Frontal cortex (tissue), 2 donors: ENCODE measurements around the genes MARCO, STEAP3, CFAP221 and PTPN4.

- RAMPAGE, long total RNA = no peak
Measured at GRCh38 chr2:118806726-118807850, 40.4 kb downstream of the EN1 start.

DNA sequence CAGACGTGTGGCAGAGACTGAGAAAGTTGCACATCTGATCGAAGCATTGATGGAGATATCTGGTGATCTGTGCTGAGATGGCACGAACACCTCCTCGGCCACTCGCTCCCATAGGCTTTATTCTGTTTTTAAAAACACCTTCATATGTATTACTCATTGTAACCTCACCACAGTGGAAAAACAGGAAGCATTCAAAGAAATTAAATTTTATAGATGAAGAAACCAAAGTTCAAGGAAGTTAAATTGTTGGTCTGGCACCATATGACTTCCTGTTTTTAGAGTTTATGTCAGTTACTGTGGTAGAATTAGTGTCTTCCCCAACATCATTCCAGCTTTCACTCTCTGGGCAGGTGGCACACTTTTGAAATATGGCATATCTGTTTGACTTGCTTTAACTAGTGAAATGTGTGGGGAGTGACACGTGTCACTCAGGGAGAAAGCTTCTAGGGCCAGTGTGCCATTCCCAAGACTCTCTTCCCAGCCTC is 39.2 kb upstream of the MARCO start:
- RAMPAGE, long total RNA = no peak

GRCh38 chr2:118941789-118942462 is at the start of gene MARCO:
Gene MARCO (plus strand): TSS chr2:118942194.
- RAMPAGE, long total RNA = no peak

GRCh38 chr2:119158378-119158589 is 267 bp downstream of the C1QL2 start:
- RAMPAGE, long total RNA = no peak

DNA sequence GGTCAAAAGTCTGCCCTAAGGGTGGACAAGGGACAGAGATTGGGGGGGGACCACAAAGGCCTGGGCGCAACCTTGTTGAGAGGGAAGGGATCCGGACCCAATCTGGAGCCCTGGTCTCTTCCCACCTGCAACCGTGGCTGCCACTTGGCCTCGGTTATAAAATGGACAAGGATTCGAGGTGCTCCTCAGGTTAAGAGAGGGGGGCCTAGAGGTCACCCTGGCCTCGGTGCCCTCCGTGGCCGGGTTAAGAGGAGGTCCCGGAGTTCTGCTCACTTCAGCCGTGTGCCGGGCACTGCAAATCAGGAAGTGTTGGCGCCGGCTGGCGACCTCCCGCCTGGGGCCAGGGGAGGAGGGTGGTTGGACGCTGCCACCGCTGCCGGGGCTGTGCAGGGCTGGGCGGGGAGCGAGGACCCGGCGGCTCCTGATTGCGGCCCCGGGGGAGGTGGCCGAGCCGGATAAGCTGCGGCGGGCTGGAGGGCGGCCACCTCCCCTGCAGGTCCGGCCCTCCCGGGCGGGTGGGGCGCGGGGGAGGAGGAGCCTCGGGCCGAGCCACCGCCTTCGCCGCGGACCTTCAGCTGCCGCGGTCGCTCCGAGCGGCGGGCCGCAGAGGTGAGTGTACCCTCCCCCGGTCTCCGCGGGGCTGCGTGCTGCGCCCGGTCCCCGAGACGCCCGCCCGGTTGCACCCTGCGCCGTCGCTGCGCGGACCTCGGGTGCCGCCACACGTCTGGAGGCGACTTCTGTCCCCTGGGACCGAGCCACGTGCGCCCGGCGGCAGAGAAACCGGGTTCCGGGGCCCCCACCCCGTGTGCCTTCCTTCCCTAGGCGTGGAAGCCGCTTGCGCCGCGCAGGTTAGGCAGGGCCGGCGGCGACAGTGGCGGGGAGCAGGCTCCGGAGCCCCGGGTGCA is at the start of gene STEAP3:
Gene STEAP3, plus strand, starts transcription at position 555 of the 905 bp plus-strand sequence.
- RAMPAGE, long total RNA = no peak

- RAMPAGE, long total RNA = no peak
Measured at GRCh38 chr2:119263645-119264322, 40.1 kb downstream of the STEAP3 start.

GRCh38 chr2:119349327-119349839 is 17.3 kb downstream of the C2orf76 start:
- RAMPAGE, long total RNA = no peak

DNA sequence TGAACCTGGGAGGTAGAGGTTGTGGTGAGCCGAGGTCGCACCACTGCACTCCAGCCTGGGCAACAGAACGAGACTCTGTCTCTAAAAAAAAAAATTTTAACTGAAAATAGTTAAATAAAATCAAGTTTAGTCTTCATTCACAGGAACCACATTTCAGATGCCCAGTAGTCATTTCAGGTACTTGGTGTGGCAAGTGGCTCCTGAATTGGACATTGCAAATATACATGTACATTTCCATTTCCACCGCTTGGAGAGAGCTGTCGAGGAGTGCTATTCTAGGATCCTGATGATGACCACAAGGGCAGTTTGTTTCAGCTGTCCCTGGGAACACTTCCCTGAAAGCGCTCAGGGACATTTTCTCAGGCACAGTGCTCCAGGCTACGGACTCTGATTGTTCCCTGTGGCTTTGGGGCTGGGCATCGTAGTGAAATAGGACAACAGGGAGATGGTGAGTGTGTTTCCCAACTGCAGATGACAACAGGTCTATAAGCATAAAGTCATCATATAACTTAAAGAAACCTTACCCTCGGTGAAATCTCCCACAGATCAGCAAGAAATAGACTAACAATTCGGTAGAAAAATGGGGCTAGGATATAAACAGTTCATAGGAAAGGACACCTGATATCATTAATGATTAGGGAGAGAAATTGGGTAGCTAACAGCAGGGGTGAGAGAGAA is 3.1 kb downstream of the DBI start:
- RAMPAGE, long total RNA = no peak

DNA sequence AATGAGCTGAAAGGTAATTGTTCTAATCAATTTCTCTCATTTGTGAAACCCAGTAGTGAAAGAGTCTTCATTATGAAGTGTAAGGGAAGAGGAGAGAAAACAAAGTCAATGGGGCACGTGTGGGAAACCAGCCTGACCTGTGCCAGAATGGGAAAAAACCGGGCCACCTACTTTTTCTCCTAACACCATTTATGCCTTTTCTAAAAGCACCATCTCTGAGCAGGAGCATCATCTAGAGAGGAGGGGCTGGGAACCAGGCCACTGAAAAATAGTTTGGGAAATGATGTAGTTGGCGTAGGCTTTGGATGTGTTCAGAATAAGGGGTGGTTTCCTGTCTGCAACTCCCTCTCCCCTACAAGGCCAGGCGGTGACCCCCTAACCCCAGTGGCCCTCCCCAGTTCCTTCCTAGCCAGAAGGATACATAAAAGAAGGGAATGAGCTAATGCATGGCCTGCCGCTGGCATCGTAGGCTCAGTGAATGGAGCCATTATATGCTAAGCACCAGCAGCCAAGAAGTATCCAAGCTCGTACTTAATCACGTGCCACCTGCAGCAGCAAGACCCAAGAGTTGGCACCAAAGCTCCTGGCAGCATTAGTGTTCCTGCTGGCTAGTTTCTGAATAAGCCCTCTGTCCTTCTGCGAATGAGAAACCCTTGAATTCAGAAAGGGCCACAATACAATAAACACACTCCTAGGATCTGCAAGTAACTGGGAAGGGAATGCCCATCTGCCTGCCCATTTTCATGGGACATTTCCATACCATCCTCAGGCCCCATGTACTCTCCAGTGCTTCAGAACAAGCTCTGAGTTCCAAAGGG is 4.2 kb downstream of the DBI start:
- RAMPAGE, long total RNA = no peak

- RAMPAGE, long total RNA = no peak
Measured at GRCh38 chr2:119485267-119486239, 38.7 kb downstream of the SCTR start.

GRCh38 chr2:119490665-119491325 is 33.5 kb downstream of the SCTR start:
- RAMPAGE, long total RNA = no peak

DNA sequence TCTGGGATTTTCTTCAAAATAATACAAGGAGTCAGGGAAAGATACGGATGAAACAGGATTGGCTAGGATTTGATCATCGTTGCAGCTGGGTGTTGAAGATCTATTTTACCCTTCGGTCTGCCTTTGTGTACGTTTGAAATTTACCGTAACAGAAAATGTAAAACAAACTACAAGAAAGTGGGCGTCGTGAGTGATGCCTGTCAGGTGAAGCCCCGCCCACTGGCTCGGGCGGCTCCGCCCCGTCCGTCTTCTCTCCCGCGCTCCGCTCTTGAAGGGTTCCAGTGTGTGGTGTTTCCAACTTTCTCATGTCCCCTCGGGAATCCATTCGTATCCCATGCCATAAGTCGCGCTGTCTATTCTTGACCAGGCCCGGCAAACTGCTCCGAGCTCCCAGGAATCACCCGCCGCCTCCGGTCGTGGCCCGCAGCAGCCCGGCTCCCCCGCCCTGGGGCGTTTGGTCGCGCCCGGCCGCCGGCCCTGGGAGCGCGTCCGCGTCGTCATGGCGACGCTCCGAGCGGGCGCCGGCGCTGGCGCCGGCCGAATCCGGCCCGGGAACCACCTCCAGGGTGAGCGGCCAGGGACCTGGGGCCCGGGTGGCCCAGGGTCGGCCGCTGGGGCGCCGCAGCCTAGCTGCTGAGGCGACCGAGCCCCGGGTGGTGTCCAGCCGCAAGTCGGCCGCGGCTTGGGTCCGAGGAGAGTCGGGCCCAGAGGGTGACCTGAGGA is at the start of gene CFAP221:
Gene CFAP221, plus strand, starts transcription at position 505 of the 723 bp plus-strand sequence.
- RAMPAGE, long total RNA = no peak

DNA sequence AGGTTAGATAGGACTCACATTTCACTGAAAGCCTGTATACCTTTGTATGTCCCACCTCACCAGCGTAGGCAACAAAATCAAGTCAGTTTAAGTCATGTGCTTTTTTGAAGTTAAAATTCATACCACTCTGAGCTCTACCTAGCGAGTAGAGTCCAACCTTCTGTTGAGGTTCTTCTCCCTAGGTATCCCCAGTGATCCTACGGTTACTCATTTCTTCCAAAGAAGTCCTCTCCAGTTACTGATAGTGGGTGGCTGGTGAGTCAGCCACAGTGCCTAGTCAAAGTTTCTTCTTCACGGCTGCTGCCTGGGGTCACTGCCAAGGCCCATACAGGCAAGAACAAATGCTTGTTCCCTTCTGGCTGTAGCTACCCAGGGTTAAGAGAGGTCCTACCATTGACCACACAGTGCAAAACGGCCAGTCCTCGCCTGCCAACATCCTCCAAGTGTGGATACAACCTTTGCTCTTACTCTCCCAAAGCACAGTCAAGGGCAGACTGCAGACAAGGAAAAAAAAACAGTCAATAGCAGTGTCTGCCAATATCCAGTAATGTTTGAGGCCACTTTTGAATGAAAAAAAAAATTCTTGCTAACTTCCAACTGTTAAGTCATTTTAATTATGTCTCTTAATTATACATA is 2.9 kb upstream of the PTPN4 start:
- RAMPAGE, long total RNA = no peak

DNA sequence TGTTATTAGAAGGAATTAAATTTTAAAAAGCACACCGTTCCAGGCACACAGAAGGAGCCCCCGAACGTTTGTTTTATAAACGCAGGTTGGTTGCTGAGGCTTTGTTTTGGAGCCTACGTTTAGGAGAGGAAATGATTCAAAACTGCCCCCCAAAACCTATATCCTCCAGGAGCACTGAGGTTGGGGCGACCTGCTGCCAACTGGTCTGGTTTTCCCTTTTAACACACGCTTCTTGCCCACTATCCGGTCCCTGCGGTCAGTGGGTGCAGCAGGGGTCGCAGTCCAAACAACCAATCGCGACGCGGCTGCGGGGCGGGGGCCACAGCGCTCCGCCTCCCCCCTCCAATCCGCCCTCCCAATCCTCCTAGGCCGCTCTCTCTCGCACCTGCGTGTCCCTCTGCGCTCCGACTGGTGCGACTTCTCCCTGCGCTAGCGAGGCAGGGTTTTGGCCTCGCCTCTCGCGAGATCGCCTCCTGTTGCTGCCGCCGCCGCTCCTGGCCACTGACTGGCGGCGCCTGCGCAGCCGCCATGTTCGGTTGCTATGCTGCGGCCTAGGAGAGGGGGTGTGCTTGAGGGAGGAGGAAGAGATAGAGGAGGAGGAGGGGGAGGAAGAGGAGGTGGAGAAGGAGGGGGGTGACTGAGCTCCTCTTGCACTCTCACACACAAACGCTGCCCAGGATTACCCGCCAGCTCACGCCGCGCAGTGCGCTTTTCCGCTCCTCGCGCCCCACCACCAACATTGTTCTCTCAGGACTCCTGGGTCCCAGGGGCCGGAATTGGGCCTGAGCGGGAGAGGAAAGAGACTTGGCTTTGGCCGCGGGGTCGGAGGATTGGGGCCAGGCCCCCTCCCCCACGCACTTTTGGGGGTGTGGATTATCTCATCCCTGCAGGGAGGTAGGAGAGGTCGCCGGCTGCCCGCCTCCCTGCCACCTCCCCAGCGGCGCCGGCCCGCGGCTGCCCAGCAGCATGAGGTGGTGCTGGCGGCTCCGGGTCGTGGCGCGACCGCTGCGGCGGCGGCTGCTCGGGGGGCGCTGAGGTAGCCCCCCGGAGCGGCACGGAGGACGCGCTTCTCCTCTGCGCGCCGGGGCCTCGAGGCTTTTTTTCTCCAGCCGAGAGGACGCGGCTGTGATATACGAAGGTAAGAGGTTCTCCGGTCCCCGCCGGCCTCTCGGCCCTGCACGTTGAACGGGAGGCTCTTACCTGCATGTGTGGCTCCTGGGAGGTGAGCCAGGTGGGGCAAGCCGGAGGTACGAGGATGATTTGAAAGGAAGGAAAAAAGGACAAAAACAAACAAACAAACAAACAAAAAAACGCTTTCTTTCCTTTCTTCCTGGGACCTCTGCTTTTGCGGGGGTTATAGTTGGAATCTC is at the start of gene PTPN4:
Gene PTPN4, plus strand, starts transcription at position 676 of the 1,370 bp plus-strand sequence.
- RAMPAGE, long total RNA = no peak

- RAMPAGE, long total RNA = no peak
Measured at GRCh38 chr2:120227249-120228126, 4.3 kb upstream of the TMEM185B start.

DNA sequence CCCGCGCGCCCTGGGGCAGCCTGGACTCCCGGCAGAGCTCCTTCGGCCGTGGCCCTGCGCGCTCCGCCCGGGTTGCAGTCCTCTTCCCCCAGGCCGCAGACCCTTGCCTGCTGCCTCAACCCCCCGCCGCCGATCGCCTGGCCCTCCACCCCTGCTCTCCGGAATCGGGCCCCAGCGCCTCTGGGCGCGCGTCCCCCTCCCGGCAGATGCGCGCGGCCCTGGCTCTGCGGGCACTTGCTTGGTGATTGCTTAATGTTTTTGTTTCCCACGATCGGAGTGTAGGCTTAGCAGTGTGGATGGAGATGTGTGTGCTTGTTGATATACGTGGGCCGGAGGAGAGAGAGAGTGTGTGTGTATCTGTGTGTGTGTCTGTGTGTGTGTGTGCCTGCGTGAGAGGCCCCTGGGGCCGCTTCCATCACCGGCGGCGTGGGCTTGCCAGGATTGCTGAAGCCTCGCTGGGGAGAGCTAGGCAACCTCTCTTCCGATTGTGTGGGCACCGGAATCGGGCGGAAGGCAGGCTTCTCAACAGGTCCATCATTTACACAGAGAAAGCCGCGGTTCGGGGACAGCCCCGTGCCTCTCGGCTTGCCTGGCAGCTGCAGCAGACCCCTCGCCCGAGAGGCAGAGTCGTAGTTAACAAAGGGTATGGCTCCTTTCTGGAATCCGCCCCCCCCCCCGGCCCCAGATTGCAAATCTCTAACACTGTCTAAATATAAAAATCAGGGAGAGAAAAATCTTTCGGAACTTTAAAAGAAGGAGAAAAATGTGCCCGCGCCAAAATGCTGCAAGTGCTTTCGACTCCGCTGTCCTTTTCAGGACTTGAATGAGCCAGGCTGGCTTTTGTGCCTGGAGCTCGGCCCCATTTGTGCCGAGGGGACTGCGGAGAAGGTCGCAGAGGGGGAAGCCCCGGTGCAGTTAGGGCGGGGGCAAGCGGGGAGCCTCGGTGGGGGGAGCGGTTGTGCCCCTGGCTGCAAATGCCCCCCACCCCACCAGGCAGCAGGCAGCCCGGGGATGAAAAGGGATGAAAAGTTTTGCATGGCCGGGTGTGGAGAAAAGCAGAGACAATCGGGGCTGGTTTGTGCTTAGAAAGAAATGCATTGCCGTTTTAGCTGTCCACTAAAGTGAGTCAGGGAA is 1.2 kb downstream of the INHBB start:
- RAMPAGE, long total RNA = no peak

- RAMPAGE, long total RNA = no peak
Measured at GRCh38 chr2:120660731-120661149, 74.9 kb upstream of the GLI2 start.

DNA sequence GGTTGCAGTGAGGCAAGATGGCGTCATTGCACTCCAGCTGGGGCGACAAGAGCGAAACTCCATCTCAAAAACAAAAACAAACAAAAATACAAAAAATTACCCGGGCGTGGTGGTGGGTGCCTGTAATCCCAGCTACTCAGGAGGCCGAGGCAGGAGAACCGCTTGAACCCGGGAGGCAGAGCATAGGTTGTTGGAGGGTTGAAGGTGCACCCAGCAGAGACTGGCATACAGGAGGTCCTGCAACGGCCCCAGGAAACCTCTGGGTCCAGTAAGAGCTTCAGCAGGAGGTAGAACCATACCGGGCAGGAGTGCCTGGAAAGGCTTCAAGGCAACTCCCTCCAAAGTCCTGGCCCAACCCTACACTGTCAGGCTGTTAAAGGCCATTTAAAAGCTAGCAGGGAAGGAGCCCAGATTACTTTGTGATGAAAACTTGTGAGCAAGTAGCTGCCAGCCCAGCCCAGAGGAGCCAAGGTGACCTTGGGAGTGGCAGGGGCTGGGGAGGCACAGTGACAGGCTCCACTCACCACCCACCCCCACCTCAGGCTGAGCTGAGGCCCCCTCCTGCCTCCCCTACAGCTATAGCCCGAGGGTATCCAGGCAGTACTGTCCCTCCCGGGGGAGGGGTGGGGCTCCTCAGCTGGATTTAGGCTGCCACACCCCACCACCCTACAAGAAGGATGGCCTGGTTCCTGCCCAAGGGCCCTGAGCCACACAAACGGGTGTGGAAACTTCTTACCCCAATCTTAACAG is 28.1 kb downstream of the TFCP2L1 start:
- RAMPAGE, long total RNA = no peak

DNA sequence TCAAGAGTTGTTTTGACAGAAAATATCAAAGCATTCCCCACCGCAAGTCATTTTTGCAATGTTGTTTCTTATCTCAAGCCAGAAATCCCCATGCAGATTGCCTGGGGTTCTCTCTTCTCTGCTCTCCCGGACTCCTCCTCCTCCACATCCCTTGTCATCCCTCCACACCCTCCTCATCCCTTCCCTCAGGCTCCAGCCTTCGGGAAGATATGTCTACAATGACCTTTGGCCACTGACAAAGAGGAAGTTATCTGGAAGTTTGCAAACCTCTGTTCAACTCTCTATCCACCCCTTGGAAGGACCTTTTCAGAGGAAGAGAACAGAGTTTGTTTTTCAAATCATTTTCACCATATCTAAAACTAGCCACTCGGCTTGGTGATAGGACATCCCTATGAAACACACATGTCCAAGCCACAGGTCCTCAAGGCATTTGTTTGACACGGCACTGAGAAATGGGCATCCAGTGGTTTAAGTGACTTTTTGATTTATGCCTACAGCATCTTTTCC is 11.8 kb downstream of the TFCP2L1 start:
- RAMPAGE, long total RNA = no peak

GRCh38 chr2:121282464-121283450 is 2.2 kb downstream of the TFCP2L1 start:
- RAMPAGE, long total RNA = no peak